Mesenchymal stem cell of Wharton's jelly (primary cell): ENCODE measurements around a stretch of chr12.

- CAGE, long polyA plus RNA: no peak
These were observed 715 bp downstream of the NCOR2 start for GRCh38 chr12:124566848-124566946.

GRCh38 chr12:124568033-124568249, 529 bp upstream of the NCOR2 start:
- CAGE, long polyA plus RNA: no peak

- CAGE, long polyA plus RNA: no peak
These were observed 19.1 kb upstream of the NCOR2 start for GRCh38 chr12:124586562-124586936.

DNA sequence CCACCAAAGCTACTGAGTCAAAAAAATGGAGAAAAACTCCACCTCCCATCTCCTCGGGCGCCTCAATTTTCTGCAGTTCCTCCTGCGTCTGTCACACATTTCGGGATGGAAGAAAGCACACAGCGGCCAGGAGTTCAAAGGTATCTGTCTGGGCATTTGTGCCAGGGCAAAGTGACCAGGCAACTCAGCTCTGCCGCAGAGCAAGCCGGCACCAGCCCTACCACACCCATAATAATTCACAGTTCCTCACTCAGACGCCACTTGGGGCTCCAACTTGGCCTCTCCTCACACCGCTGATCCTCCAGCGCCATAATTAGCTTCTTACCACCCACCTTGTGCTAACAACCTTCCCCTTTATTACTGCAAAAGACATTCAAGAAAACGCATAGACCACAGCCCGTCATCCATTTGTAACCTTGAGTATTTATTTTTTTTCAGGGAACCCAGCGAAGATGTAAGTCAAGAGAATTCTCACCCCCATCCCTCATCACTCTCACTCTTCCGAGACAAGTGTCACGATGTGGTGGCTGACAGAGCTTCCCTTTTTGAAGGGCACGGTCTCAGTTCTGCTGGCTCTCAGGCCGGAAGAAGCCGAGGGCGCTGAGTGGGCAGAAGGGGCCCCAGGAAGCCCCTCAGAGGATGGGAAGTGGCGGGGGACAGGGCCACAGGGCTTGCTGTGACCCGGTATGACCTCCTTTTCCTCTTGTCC, 25.2 kb upstream of the NCOR2 start:
- CAGE, long polyA plus RNA: no peak

DNA sequence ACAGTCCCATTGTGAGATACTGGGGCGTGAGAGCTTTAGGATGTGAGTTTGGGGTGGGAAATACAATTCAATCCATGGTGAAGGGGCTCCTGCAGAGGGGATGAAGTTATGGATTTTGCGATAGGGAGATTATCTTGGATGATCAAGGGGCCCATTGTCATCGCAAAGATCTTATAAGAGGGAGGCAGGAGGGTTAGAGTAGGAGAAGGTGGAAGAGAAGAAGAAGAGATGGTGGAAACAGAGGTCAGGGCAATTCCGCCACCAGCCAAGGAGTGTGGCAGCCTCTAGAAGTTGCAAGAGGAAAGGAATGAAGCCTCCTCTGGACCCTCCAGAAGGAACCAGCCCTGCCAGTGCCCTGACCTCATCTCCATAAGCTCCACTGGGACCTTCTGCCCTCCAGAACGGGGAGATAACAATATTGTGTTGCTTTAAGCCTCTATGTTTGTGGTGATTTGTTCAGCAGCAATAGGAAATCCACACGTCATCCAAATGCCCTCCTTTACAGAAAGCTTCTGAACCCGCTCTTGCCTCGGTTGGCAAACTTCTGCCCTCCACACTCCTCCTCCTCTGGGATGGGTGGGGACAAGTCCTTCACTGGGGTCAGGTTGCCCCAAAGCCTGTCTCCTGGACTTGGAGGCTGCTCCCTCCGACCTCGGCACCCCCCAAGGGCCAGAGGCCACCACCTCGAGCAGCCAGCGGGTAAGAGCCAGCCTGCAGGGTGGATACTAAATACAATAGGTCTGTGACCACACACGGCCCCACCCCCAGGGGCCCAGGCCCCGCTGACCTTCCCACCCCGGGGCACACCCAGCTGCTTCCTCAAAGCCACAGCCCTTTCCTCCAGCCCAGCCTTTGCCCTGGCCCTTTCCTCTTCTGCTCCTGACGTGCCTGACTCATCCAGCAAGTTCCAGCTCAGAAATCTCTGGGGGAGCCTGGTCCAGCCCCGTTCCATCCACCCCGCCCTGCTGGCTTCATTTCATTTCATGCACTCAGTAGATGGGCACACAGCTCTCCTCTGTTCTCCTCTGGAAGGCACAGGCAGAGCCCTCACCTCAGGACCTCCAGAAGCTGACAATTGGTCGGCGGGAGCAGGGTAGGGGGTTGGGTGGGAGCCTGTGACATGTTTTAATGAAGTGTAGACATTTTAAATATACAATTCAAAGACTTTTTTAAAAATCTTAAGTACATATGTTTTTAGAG, 58.6 kb upstream of the NCOR2 start:
- CAGE, long polyA plus RNA: no peak

DNA sequence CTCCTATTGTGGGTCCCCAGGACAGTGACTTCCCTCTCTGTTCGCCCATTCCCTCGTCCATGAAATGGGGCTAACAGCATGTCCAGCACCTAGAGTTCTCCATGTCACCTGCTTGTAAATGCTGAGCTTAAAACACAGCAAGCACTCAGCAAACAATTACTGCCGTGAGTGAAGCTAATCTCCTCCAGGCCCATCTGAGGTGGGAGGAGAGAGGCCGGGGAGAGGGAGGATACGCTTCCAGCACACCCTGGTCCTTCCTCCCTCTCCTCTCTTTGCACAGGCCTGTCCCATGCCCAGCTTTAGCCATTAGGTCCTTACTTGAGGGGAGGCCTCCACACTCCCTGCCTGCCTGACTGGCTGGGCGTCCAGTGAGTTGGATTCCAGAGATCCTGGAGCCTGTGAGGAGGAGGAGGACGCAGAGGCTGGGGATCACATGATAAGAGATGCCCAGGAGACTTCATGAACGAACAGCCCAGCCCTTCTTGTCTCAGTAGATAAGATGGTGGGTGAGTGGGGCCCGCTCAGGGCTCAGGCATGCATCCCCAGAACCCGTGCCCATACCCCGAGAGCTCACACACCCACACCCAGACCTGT, 65.1 kb upstream of the NCOR2 start:
- CAGE, long polyA plus RNA: no peak

GRCh38 chr12:124676197-124676902, 108.9 kb upstream of the NCOR2 start:
- CAGE, long polyA plus RNA: no peak

DNA sequence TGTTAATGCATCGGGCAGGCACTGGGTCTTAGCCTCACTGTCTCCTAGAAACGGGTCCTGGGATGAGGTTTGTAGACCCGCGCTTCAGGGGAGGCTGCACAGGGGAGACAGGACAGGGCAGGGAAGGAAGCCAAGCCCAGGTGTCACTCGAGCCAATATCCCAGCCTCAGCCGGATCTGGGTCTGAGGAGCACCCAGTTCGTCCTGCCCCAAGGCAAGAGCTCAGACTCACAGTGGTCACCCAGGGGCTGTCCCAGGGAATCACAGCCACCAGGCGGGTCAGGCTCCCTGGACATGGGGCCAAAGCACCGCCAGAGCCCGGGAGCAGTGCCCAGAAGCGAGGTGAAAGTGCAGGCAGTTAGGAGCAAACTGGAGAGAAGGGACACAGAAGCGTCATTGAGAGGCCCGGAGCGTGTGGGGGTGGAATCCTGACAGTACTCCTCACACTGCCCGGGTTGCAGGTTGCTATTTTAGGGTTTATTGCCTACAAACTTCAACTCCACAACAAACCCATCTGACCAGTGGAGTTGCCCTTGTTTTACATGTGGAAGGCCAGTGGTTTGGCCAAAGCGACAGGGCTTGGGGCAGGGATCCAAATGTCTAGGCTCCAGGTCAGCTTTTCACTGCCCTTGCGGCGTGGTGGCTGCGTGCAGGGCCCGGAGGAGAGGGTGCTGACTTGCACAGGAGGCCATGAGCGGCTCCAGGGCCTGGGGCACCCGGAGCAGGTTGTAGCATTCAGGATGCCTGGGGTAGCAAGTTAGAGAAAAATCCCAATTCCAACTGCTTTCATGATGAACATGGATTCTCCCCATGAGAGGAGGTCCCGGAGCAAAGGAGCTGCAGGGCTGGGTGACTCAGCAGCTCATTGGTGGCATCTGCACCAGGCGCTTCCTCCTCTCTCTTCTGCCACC, 112.2 kb upstream of the NCOR2 start:
- CAGE, long polyA plus RNA: no peak

GRCh38 chr12:124734476-124735034, 129.1 kb downstream of the SCARB1 start:
- CAGE, long polyA plus RNA: no peak

DNA sequence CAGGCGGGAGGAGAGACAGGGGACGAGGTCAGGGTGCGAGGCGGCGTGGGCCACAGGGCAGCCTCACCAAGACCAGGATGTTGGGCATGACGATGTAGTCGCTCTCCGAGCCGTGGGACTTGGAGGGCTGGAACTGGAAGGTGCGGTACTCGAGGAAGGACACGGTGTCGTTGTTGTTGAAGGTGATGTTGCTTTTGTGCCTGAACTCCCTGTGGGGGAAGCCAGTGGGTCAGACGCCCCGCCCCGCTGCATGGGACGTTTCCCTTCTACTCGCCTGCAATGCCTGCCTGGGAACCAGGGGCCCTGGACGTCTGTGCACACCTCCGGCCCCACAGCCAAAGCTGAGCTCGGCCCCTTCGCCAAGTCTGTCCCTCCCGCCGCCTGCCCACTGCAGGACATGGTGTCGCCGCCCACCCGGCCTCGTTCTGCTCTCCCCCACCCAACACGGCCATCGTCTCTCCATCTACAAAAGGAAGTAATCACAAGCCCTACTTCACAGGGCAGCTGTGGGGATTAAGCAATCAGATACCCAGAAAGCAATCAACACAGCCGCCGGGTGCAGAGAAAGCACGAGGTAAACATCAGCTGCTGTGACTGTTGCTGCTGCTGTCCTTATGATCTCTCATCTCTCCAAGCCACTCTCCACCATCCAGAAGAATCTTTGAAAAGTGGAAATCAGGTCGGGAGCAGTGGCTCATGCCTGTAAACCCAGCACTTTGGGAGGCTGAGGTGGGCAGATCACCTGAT, 48.6 kb downstream of the SCARB1 start:
- CAGE, long polyA plus RNA: no peak

- CAGE, long polyA plus RNA: no peak
These were observed 42.3 kb downstream of the SCARB1 start for GRCh38 chr12:124820911-124822271.

GRCh38 chr12:124909964-124910459, 4.4 kb downstream of the UBC start:
- CAGE, long polyA plus RNA: no peak

GRCh38 chr12:124912909-124913868, 1.3 kb downstream of the UBC start:
- CAGE, long polyA plus RNA: no peak

DNA sequence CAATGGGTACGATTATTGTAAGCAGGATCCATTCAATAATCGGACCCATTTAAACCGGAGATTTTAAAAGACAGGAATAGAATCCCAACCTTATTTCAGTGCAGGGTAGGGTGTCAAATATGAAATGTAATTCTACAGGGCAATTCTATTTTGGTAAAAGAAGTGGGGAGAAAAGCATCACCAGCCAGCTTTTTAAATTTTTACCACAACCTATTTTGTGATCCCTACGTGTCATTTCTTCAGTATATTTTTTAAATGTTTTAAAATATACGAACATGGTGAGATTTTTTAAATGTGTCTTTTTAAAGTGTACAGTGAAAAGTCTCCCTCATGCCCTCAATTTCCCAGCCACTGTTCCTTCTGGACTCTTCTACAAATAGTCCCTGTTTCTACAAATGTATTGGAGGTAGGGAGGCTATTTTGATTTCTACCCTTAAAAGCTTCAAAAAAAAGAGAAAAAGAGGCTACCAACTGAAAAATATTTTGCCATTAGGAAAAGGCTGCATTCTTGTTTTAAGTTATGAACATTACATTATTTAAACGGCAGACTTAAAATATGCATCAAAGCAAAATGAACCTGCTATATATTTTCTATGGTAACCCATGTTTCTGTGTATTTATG, 1.2 kb upstream of the UBC start:
- CAGE, long polyA plus RNA: no peak

GRCh38 chr12:124918223-124918804, 3.9 kb upstream of the UBC start:
- CAGE, long polyA plus RNA: no peak

GRCh38 chr12:124928098-124928999, 13.9 kb upstream of the UBC start:
- CAGE, long polyA plus RNA: no peak

- CAGE, long polyA plus RNA: no peak
These were observed 24.6 kb upstream of the UBC start for GRCh38 chr12:124939048-124939446.

DNA sequence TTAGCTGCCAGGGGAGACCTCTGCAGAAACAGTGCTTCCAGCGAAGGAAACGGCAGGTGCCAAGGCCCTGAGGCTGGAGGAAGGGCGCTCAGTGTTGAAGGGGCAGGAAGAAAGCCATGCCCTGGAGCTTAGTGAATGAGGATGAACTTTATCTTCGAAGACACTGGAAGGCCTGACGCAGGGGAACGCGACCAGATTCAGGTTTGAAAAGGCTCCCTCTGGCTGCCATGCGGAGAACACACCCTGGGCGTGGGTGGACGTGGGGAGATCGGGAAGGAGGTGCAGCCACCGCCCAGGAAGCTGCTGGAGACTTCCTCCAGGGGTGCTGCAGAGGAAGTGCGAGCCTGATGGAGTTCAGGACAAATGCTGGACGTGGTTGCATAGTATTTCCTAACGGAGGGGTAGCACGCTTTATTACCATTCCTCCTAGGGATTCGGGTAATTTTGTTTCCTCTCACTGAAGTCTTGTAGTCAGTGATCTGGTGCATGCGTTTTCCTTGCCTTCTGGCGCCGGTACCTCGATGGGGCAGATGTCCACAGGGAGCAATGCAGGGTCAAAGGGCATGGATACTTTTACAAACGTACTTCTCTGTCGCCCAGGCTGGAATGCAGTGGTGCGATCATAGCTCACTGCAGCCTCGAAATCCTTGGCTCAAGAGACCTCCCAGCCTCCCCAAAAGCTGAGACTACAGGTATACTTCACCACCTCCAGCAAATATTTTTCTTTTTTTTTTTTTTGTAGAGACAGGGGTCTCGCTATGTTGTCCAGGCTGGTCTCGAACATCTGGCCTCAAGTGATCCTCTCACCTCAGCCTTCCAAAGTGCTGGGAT, 26.3 kb upstream of the UBC start:
- CAGE, long polyA plus RNA: no peak

- CAGE, long polyA plus RNA: no peak
These were observed 59.4 kb downstream of the AACS start for GRCh38 chr12:125124606-125125150.

GRCh38 chr12:126165889-126166543, 979.8 kb downstream of the TMEM132B start:
- CAGE, long polyA plus RNA: no peak